Fibroblast of villous mesenchyme (primary cell): ENCODE measurements around a stretch of chr1.

GRCh38 chr1:35850774-35851275, 32.2 kb upstream of the AGO1 start:
- CAGE, long polyA plus RNA: no peak

DNA sequence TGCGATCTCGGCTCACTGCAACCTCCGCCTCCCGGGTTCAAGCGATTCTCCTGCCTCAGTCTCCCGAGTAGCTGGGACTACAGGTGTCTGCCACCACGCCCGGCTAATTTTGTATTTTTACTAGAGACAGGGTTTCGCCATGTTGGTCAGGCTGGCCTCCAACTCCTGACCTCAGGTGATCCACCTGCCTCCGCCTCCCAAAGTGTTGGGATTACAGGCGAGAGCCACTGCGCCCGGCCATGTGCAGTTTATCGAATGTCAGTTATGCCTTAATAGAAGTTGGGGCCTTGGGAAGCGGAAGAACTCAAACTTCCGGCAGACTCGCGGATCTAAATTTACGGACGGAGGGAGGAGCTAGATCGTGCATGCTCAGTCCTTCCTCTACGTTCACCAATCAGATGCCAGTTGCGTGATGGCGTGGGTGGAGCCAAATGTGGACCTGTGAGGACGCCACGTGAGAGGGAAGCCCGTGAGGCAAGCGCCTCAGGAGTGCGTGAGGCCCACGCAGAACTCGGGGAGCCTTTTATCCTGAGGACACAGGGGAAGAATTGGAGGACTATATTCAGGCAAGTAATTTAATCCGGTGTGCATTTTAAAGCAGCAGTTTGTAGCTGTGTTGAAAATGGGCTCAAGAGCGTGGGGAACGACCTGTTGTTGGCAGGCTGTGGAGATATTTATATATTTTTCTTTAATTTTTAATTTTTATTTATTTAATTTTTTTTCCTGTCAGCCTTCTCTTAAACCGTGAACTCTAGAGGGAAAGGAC, 13.5 kb upstream of the AGO1 start:
- CAGE, long polyA plus RNA: no peak

DNA sequence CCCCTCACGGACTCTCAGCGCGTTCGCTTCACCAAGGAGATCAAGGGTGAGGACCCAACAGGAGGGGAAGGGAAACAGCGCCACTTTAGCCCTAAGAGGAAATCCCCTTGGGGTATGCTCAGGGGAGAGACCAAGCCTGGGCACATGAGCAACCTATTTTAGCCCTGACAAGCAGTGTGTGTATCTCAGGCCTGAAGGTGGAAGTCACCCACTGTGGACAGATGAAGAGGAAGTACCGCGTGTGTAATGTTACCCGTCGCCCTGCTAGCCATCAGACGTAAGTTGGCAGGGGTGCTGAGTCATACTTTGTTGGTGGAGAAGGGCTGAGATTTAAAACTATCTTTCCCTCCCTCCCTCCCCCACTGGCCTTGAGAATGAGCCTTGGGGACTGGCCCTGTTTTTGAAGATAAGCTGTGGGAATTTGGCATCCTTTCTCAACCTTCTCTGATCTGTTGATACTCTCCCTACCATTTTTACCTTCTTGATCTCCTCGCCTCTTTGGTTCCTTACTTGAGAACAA, 11.2 kb downstream of the AGO1 start:
- CAGE, long polyA plus RNA: no peak

GRCh38 chr1:35919609-35920328, 11.1 kb upstream of the AGO3 start:
- CAGE, long polyA plus RNA: no peak

DNA sequence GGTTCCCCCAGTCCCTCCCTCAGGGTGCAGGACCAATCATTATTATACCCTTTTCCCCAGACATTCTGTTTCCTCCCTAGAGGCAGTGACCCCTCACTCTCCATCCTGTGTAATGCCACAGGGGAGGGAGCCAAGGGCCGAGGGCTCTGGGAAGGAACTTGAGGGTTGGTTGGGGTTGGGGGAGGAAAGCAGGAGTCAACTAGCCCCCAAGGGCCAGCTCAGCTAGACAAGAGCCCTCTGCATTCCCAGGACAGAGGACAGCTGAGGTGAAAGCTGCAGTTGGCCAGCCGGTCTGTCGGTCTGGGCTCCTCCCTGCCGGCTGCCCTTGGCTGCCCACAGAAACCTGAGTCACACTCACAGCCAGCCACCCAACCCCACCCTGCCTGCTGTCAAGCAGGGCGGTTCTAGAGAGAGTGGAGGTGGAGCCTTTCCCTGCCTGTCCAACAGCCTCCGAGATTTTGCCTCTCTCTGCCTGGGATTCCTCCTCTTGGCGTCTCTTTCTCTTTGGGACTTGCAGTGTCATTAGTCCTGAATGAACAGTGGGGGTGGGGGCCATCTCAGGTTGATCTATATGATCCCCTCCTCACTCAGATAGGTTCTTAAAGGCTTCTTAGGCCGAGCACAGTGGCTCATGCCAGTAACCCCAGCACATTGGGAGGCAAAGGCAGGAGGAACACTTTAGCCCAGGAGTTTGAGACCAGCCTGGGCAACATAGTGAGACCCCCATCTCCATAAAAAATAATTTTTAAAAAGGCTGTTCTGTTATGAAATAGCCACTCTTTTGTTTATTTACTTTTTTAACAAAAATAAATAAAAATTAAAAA, 1.6 kb upstream of the TRAPPC3 start:
- CAGE, long polyA plus RNA: no peak

DNA sequence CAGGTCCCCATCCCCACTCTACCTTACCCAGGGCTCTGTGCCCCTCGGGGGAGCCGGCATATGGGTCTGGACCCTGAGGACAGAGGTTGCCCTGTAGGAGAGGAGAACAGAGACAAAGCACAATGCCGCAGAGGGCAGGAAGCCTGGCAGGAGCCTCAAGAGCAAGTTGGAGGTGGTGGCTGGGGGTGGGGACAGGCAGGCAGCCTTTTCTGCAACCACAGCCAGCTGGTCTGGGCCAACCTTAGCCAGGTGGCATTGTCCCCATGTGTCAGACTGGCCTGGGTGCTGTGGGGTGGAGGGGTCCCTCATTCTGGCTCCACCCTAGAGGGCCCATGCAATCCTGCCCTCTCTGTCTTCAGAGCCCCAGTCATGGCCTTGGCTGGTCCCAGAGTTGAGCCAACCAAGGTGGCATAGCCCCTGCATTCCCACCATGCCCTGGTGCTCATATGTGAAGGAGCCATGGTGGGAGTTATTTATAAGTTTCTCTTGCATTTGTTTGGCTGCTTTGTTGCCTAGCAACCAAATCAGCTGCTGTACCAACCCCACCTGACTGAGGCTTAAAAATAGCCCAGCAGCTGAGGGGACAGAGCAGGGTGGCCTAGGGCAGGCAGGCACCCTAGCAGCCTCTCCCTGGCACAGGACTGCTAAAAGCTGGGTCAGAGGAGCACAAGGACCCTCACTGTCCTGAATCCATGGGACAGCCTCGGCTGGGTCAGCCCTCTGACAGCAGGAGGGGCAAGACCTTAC, 19.3 kb downstream of the MAP7D1 start:
- CAGE, long polyA plus RNA: no peak

DNA sequence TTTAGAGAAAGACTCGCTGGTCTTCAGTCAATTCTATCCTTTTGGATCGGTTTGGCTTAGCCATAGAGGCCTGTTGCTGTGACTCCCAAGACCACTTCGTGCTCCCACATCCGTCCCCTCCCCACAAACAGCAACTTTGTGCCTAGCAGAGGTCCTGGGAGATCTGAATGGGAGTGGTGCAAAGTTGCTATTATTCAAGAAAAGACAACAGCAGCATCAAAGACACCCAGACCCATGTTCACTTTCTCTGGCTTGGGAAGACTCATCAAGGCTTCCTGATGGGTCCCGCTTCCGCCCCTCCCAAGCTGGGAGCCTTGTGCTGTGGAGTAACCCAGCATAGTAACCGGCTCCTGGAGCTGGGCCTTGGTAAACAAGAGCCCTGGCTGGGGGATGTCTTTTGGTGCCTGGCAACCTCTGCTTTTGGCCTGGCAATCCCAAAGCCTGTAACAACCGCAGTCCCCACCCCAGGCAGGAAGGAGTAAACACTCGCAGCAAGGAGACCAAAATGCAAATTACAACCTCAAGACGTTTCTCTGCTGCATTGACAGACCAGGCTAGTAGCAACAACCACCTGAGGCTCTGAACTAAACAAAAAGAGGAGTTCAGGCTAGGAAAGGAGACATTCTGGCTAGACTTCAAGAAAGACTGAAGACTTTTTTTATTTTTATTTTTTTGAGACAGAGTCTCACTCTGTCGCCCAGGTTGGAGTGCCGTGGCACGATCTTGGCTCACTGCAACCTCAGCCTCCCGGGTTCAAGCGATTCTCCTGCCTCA, 16.9 kb upstream of the THRAP3 start:
- CAGE, long polyA plus RNA: no peak

GRCh38 chr1:36321042-36322051, 2.1 kb downstream of the EVA1B start:
- CAGE, long polyA plus RNA: no peak

- CAGE, long polyA plus RNA: no peak
These were observed 5.6 kb downstream of the STK40 start for GRCh38 chr1:36379960-36380610.

DNA sequence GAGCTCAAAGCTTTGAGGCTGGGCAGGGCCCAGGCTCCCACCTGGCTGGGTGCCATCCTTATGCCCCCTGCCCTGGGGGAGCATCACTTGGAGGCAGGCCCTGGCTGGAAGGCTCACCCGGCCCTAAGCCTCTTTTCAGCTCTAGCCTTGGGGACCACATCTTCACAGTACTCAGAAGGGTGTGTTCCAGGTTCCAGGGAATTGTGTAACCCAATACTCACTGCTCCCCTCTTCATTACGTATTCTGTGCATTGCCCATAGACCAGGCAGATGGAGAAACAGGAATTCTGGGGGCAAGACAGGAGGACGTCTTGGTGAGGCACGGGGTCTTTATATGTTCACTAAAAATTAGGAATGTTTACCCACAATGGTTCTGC, 417 bp upstream of the CSF3R start:
- CAGE, long polyA plus RNA: no peak

DNA sequence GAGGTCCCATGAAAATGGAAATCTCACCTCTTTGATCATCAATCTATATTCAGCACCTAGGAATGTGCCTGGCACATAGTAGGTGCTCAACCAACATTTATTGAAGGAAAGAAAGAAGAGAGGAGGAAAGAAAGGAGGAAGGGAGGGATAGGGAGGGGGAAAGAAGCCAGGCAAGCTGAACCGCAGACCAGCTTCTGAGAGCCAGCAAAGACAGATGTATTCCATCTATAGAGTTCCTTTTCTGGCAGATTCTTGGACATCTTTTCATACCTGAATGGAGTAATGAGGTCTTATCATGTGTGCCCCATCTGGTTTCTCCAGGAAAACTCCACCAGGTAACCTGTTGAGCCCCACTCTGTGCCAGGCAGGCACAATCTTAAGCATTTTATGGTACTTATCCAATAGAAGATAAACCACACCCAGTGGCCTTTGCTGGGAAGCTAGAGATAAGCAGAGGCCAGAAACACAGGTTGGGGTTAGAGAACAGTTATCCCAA, 20.0 kb downstream of the GRIK3 start:
- CAGE, long polyA plus RNA: no peak

DNA sequence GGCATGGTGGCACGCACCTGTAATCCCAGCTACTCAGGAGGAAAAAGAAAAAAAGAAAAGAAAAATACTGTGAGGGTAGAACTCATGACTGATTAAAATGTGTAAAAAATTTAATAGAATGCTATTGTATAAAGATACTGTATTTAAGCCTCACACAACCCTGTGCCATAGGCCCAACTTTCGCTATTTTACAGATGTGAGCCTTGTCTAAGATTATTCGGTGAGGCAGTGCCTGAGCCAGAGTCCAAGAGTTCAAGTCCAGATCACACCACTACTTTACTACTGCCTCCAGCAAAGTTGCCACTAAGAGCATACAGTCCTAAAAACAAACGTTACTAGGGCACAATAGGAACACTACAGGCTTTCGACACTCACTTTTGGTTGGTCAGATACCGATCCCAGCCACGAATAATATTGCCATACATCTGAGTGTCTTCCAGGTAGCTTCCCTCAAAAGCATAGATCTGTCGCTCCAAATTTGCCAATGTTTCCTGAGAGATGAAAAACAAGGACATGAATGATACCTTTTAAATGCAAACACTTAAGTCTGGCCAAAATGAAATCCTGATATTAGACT, 1.4 kb downstream of the MEAF6 start:
- CAGE, long polyA plus RNA: no peak

DNA sequence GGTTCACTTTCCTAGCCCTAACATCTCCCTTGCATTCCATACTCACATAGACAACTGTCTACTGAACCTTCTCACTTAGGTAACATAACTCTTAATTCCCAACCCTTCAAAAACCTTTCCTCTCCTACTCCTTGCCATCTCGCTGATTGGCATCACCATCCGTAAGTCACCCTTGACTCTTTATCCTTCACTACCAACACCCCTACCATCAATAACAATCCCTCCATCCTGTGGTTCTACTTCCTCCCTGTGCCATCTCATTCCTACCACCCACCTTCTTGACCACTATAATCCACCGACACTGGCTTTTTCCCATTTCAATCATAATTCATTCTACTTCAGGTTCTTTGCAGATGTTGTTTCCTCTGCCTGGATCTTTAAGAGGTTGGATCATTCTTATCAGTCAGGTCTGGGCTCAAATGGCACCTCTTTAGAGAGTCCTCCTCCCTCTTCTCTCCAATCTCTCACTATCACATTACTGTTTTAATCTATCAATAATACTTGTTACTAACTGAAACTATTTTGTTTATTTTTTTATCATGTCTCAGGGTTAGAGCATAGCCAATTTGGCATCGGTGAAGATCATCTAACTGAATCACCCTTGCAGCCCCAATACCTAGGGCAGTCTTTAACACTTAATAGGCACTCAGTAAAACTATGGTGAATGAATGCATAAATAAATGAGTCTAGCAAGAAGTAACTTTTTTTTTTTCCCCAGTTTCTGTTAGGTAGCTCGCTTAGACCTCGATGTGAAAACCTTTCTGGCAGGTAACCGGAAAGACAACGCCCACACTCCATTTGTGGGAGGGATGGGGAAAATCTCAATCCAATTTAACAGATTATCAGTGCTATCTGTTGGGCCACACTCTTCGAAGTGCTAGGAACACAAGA, 962 bp downstream of the SNIP1 start:
- CAGE, long polyA plus RNA: no peak

DNA sequence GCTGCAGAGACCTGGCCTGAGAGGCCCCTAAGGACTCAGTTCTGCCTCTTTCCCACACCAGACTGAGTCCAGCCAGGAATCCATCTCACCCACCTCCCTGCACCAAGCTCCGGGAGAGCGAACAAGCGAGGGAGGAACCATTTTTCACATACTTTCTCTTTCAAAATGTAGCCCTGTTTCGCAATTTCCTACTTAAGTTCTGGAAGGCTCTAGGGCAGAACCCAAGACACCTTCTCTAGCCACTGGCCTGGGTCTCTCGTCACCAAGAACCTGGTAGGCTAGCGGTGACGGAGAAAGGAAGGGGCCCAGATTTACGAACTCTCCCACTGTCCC, 10.8 kb upstream of the GNL2 start:
- CAGE, long polyA plus RNA: no peak

GRCh38 chr1:37673809-37674460, 16.4 kb downstream of the C1orf109 start:
- CAGE, long polyA plus RNA: no peak

DNA sequence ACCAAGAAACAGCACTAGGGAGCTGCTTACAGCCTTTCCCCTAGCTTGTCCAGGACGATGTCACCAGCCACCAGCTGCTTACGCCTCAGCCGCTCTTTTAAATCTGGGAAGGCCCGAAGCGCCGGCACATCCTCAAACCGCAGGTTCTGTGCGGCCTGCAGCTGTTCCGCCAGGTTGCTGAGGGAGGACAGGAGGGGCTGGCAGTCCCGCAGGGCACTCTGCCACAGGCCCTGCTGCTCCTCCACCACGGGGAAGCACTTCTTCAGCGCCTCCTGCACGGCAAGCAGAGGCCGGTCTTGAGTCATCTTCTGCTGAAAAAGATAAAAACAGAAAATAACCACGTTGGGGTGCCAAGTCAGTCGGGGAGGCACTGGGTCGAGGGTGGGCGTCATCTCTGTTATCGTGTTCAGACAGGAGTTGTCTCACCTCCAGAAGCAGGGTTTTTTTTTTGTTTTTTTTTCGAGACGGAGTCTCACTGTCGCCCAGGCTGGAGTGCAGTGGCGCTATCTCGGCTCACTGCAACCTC, 690 bp downstream of the C1orf109 start:
- CAGE, long polyA plus RNA: no peak

DNA sequence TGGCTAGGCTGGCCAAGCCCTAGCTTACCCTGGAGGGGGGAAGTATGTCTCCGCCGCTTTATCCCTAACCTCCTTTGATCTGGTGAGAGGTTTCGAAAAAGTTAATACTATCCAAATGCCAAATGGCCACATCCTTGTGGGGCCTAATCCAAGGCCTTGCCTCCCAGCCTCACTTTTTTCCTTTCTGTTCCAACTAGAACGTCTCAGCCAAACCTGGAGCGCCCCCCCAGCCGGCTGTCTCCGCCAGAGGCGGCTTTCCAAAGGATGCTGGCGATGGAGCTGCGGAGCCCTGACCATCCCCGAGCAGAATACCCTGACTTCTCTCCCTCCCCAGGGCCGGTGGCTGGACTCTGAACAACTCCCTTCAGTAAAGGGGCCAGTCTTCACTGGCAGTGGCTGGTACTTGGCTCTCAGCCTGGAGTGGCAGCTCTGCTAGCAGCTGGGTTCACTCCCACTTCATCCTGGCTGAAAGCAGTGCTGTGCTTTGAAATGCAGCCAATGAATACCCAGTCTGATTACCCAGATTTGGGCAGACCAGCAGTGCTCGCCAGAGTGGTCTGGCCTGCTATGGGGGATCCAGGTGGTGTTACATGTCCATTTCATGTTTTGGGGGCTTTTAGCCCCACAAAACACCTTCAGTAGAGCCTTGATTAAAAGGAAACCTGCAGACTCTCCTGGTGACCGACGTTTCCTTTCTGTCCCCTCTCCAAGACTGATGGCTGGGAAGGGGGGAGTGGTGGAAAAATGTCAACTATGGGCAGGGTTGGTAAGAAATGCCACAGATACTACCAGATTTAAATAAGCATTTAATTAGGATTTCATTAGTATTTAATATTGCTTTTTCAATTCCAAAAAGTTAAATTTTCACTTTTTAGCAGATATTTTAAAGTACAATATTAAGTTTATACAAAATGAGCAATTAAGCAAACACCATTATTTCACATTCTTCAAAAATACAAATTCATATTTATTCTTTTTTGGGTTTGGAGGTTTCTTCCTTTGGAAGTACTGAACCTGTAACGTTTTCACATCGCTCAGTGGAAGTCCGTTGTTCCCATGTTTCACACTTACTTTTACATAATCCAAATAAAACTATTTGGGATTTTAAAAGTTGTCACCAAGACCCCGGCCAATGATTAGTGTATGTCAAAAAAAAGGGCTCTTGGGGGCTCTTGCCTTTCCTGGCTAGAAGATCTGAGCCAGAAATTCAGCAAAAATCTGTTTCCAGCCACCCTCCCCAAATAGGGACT, 1.2 kb upstream of the YRDC start:
- CAGE, long polyA plus RNA: no peak

DNA sequence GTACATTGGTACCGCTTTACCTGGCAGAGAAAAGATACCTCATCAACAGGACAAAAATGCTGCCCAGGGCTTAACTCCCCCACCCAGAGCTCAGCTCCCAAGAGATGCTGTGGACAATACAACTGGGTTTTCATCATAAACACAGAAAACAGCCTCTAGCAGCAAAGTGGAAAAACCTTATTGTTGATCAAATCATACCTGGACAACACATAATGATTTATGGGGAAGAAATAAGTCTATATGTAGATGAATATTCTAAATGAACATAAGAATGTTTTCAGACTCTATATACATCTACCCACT, 19.3 kb downstream of the MTF1 start:
- CAGE, long polyA plus RNA: no peak

DNA sequence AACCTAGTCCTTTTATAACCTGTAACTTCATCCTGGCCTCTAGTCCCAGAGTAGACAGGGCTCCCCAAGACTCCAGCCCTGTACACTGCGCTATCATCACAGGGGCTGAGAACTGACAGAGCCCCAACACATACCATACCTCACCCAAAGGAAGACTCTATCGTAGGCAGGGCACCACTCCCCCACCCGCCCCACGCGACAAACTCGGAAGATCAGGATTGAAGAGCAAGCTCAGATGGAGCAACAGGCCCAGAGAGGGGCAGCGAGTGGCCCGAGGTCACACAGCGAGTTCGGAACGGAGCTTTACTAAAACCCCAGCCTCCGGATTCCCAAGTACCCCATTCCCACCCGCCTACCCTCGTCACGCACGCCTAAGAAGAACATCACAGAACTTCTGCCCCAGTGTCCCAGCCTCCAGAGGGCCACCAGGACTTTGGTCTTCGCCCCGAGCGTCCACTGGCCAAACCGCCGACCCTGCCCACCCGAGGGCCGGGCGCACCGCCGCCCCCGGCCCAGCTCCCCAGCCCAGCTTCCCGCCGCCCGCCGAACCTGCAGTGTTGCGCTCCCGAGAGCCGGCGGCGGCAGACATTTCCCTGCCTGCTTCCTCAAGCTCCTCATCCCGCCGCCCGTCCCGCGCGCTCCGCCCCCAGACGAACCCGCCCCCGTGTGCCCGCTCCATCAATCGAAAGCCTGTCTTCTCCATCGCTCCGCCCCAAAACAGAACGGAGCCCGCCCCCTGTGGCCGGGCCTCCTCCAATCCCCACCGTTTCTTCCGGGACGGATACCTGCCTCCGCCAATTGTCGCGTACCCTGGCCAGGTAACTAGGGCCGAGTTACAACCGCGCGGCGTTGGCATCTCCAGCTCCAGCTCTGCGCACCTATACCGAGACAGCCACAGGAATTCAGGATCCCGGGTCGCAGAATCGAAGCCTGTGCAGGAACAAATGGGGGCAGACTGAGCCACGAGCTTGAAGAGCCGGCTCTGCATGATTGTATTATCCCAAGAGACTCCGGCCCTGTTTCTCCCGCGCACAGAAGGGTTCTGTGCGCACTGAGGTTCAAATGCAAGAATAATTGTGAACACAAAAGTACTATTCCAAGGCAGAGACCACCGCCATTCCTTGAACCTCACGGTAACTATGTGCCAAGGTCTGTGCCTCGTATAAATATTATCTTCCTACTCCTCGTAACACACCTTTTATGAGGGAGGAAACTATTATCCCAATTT, 15.3 kb downstream of the INPP5B start:
- CAGE, long polyA plus RNA: no peak

- CAGE, long polyA plus RNA: no peak
These were observed 12.9 kb downstream of the SF3A3 start for GRCh38 chr1:37976700-37977443.